Spleen (tissue), 7 donors: ENCODE measurements around the genes POTEF, CCDC74B, SMPD4, CCDC115, POTEJ and GPR148.

GRCh38 chr2:128215022-128215411, 103.7 kb downstream of the HS6ST1 start:
- PRO-cap, 4 experiments, result no peak in any of the 4 experiments
- RAMPAGE, long total RNA, 4 experiments, result no peak in any of the 4 experiments

GRCh38 chr2:128260544-128261409, 57.9 kb downstream of the HS6ST1 start:
- PRO-cap, 4 experiments, result no peak in any of the 4 experiments
- RAMPAGE, long total RNA, 4 experiments, result no peak in any of the 4 experiments

DNA sequence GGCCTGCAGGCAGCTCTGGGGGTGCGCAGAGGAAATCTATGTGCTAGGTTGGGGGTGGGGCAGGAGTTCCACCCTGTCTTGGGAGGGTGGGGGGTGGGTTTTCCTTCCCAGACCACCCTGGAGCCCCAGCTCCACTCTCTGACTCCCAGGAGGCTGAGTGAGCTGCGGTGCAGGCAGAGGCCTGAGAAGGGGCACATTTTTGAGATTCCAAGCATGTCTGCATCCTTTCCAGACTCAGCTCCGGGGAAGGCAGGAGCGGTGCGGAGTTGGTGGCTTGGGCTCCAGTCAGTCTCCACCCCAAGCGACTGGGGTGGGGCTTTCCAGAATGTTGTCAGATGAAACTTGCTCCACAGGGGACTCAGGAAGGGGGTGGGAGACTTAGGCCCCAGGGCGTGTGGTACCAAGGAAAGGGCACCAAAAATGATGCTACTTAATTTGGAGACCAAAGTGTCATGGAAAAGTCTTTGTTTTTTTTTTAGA, 44.2 kb upstream of the HS6ST1 start:
- PRO-cap, 4 experiments, result peak in 1 of 4 experiments; most common minus-strand start position 249 of the sequence (in 1)
- RAMPAGE, long total RNA, 4 experiments, result no peak in any of the 4 experiments

DNA sequence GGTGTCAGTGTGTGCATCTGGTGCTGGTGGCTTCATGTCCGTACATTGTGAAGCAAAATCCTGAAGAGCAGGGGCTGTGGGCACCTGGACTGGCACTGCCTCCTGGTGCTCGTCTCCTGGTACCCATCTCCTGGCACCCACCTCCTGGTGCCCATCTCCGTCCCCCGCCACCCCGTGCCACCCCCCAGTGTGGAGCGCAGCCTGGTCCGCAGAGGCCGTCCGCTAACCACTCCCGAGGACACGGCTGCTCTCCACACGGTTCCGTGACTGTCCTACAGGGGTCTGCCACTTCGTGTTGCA, 119.3 kb upstream of the HS6ST1 start:
- PRO-cap, 4 experiments, result no peak in any of the 4 experiments
- RAMPAGE, long total RNA, 4 experiments, result no peak in any of the 4 experiments

GRCh38 chr2:128595668-128596206, 277.1 kb upstream of the HS6ST1 start:
- PRO-cap, 4 experiments, result no peak in any of the 4 experiments
- RAMPAGE, long total RNA, 4 experiments, result no peak in any of the 4 experiments

GRCh38 chr2:128607864-128608372, 289.2 kb upstream of the HS6ST1 start:
- PRO-cap, 4 experiments, result no peak in any of the 4 experiments
- RAMPAGE, long total RNA, 4 experiments, result no peak in any of the 4 experiments

- PRO-cap, 4 experiments, result no peak in any of the 4 experiments
- RAMPAGE, long total RNA, 4 experiments, result no peak in any of the 4 experiments
Measured at GRCh38 chr2:129069862-129070543, 751.3 kb upstream of the HS6ST1 start.

GRCh38 chr2:129443370-129443771, 536.1 kb upstream of the RAB6C start:
- PRO-cap, 4 experiments, result no peak in any of the 4 experiments
- RAMPAGE, long total RNA, 4 experiments, result no peak in any of the 4 experiments

DNA sequence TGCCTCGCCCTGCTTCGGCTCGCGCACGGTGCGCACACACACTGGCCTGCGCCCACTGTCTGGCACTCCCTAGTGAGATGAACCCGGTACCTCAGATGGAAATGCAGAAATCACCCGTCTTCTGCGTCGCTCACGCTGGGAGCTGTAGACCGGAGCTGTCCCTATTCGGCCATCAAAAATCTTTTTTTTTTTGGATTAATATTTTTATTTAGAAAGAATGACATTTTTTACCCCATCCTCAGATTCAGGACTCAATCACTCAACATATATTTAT, 292.7 kb upstream of the RAB6C start:
- PRO-cap, 4 experiments, result no peak in any of the 4 experiments
- RAMPAGE, long total RNA, 4 experiments, result no peak in any of the 4 experiments

DNA sequence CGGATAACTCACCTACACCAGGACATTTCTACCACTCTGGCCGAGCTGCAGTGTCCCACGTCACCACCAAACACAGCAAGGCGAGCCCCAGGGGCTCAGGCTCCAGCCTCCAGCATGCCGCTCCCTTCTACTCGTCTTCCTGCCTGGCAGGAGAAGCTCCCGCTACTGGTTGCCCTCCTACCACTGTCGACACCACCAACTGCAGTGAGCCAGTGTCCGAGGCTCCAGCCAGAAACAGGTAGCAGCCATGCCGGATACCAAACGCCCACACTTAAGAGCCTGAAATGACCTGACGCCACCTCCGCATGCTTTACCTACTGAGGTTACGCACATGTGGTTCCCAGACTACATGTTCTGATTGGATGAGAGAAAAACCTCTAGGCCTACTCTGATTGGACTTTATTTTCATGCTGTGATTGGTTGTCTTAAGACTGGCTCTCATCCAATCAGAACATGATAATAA, at the start of gene POTEF:
TSS of gene POTEF (minus strand) at position 163 of the 463 bp plus-strand sequence.
- PRO-cap, 4 experiments, result no peak in any of the 4 experiments
- RAMPAGE, long total RNA, 4 experiments, result no peak in any of the 4 experiments

DNA sequence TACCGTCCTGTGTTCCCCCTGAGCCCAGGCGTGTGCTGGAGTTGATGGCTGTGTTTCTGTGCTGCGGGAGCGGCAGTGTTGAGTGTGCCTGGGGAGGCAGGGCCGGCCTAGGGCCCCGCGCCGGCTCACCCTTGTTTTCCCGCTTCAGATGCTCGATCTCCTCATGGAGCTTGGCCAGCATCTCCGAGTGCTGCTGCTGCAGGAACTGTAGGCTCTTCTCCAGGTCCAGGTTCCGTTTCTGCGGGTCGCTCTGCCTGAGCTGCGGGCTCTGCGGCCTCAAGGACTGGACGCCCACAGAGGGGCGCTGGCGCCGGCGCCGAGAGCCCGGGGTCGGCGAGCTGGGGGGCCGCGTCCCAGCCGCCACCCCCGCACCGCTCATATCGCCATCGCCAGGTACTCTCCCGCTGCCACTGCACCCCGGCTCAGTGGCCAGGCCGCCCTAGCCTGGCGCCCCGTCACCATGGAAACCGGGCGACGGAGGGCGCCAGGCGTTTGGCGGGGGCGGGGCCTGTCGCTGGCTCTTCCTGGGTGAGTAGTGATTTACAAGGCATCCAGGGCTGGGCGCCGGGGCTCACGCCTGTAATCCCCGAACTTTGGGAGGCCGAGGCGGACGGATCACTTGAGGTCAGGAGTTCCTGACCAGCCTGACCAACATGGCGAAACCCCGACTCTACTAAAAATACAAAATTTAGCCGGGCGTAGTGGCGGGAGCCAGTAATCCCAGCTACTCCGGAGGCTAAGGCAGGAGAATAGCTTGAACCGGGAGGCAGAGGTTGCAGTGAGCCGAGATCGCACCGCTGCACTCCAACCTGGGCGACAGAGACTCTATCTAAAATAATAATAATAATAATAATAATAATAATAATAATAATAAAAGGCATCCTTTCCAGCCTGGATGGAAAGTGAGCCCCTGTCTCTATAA, at the start of gene CCDC74B:
TSS of gene CCDC74B (minus strand) at position 495 of the 922 bp plus-strand sequence.
- PRO-cap, 4 experiments, result no peak in any of the 4 experiments
- RAMPAGE, long total RNA, 4 experiments, result no peak in any of the 4 experiments

- PRO-cap, 4 experiments, result no peak in any of the 4 experiments
- RAMPAGE, long total RNA, 4 experiments, result no peak in any of the 4 experiments
Measured at GRCh38 chr2:130180418-130180732, 1.0 kb downstream of the SMPD4 start.

DNA sequence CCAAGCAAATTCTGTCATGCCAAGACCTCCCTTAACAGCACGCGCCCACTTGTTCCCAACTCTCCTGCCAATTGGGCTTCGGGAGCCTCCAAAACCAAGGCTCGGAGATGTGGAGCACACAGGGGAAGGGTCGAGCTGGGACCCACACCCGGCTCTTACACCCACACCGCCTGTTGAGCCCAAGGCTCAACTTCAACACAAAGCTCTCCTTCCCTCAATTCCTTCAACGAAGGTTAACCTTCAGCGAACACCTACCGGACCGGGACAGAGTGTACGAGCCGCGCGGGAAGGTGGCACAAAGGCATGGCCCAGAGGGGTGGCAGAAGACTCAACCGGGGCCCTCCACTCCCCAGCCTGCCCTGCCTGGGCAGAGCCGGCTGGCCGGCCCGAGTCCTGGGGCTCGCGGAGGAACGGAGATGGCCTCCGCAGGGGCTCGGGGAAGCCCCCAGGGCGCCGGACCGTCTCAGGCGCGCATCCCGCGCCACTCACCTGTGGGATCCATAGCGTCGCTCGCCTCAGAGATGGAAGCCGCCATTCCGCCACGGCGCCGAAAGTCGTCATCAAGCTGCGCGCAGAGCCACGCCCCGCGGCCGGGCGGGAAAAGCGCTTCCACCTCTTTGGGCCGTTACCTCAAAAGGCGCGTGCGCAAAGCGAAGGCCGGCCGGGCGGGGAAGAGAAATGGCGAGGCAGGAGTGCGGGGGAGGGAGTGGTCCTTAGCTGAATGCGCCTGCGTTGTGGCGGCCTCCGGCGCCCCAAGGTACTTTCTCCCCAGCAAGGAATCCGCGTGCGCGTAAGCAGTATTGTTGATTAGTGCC, at the start of gene SMPD4:
TSS of gene SMPD4 (minus strand) at position 562 of the 815 bp plus-strand sequence.
- PRO-cap, 4 experiments, result peak in 4 of 4 experiments; most common plus-strand start position 660 of the sequence (in 3); most common minus-strand start position 559 of the sequence (in 3)
- RAMPAGE, long total RNA, 4 experiments, result start-site peak on the minus strand in 4 of 4 experiments, centred at positions 549 to 558 of the sequence, 118 to 180 reads per replicate

- PRO-cap, 4 experiments, result peak in 3 of 4 experiments; most common plus-strand start chr2:130337307 (in 2); most common minus-strand start chr2:130337199 (in 3)
- RAMPAGE, long total RNA, 4 experiments, result no peak in any of the 4 experiments
Measured at GRCh38 chr2:130336944-130337815, 4.8 kb downstream of the CCDC115 start.

GRCh38 chr2:130341902-130342513, at the start of gene CCDC115:
CCDC115 (minus strand) TSS chr2:130342164.
- PRO-cap, 4 experiments, result peak in 4 of 4 experiments; most common plus-strand start chr2:130342279 (in 3); most common minus-strand start chr2:130342143 (in 4)
- RAMPAGE, long total RNA, 4 experiments, result start-site peak on the plus strand in 3 of 4 experiments, at chr2:130342217-130342303 at its widest, 22 to 28 reads per replicate; start-site peak on the minus strand in 4 of 4 experiments, at chr2:130342125-130342157 at its widest, 115 to 229 reads per replicate

- PRO-cap, 4 experiments, result no peak in any of the 4 experiments
- RAMPAGE, long total RNA, 4 experiments, result no peak in any of the 4 experiments
Measured at GRCh38 chr2:130373080-130374290, 17.6 kb downstream of the PTPN18 start.

GRCh38 chr2:130387762-130388130, 31.9 kb downstream of the PTPN18 start:
- PRO-cap, 4 experiments, result no peak in any of the 4 experiments
- RAMPAGE, long total RNA, 4 experiments, result no peak in any of the 4 experiments

- PRO-cap, 4 experiments, result no peak in any of the 4 experiments
- RAMPAGE, long total RNA, 4 experiments, result no peak in any of the 4 experiments
Measured at GRCh38 chr2:130611136-130611650, at the start of gene POTEJ. POTEJ (plus strand) TSS chr2:130611440.

DNA sequence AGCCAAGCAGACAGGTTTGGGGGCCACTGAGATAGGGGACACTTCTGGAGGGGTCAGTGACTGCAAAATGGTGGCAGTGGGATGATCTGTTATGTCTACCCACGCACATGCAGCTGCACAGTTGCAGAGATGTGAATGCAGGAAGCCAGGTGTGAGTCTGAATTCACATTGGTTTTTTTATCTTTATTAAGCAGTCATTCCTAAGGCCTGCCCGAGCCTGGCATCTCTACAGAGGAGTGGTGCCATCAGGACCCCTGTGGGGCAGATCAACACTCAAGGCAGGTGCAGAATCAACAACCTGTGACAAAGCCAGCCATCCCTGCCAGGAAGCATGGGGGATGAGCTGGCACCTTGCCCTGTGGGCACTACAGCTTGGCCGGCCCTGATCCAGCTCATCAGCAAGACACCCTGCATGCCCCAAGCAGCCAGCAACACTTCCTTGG, at the start of gene GPR148:
TSS of gene GPR148 (plus strand) at position 250 of the 443 bp plus-strand sequence.
- PRO-cap, 4 experiments, result no peak in any of the 4 experiments
- RAMPAGE, long total RNA, 4 experiments, result no peak in any of the 4 experiments

DNA sequence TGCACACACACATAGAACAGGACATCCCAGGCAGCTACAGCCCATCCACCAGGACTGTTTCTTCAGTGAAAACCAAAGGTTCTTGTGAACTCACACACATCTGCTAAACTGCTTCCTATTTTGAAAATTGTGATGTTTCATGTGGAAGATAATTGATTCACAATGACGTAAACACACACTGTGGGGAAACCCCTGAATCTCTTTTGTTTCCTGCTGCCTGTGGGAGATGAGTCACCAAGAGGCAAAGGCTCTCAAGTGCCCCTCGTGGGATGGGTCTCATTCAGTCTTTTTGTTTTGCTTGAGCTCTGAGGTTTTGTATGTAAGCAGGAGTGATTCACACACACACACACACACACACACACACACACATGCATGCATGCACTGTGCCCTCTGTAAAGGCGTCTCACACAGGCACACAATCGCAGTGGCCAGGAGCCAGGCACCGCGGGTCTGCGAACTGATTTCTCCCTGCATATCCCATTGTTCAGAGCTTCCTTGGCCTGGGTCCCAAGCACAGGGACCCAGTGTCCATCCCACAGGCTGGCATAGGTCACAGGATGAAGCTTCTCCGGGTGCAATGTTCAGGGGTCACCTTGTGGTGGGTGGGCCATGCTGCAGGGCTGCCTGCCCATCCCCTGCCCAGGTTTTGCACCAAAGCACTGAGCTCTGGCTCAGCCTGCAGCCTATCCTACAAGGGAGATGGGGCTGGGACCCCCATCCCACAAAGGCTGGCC, 12.1 kb upstream of the ARHGEF4 start:
- PRO-cap, 4 experiments, result peak in 1 of 4 experiments; most common minus-strand start position 110 of the sequence (in 1)
- RAMPAGE, long total RNA, 4 experiments, result no peak in any of the 4 experiments